Measurements from ENCODE around the gene MEGF9.

GRCh38 chr9:120439921-120440610 is 139.9 kb downstream of the CDK5RAP2 start:
- PRO-cap, 4 experiments = no peak in any of the 4 experiments
- RAMPAGE, long total RNA, 4 experiments = no peak in any of the 4 experiments

DNA sequence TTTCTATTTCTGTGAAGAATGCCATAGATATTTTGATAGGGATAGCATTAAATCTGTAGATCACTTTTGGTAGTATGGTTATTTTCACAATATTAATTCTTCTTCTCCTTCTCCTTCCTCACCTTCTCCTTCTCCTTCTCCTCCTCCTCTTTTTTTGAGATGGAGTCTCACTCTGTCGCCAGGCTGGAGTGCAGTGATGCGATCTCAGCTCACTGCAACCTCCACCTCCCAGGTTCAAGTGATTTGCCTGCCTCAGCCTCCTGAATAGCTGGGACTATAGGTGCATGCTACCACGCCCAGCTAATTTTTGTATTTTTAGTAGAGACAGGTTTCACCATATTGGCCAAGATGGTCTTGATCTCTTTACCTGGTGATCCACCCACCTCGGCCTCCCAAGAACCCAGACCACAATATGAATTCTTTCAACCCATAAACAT is 51.8 kb upstream of the CDK5RAP2 start:
- PRO-cap, 4 experiments = no peak in any of the 4 experiments
- RAMPAGE, long total RNA, 4 experiments = no peak in any of the 4 experiments

- PRO-cap, 4 experiments = peak in 4 of 4 experiments; most common plus-strand start chr9:120714740 (in 2); most common minus-strand start chr9:120714470 (in 4)
- RAMPAGE, long total RNA, 4 experiments = start-site peak on the plus strand in 1 of 4 experiments, at chr9:120714706-120714736 at its widest, 20 reads per replicate
These were observed at the start of gene MEGF9 for GRCh38 chr9:120714141-120715111. TSS of gene MEGF9 (minus strand) at chr9:120714470.

DNA sequence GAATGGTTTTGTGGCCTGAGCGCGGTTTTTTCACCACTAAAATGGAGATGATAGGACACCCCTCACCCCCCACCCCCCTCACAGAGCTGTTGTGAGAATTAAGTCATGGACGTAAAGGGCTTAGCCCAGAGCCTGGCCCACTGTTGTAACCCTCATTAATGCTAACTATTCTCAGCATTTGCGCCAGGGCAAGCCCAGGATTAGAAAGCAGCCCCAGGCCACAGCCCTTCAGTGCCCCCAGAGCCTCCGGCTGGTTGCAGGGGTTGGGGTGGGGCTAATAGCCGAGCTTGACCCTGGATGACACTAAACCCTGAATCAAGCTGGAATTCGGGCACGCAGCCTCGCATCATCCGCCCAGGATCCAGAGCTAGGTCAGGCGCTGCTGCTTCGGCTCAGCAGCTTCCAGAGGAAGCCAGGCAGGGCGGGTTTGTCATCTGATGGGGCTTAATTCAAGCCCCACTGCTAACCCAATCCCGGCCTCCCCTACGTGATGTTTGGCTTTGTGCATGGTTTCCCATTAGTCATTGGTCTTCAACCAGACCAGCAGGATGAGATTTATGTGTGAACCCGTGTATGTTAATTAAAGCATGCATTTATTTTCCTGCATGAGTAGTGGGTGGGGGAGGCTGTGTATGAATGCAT is 1.2 kb upstream of the MEGF9 start:
- PRO-cap, 4 experiments = peak in 1 of 4 experiments; most common minus-strand start position 413 of the sequence (in 1)
- RAMPAGE, long total RNA, 4 experiments = no peak in any of the 4 experiments

GRCh38 chr9:120873280-120874189 is 3.5 kb downstream of the PHF19 start:
- PRO-cap, 4 experiments = no peak in any of the 4 experiments
- RAMPAGE, long total RNA, 4 experiments = no peak in any of the 4 experiments

DNA sequence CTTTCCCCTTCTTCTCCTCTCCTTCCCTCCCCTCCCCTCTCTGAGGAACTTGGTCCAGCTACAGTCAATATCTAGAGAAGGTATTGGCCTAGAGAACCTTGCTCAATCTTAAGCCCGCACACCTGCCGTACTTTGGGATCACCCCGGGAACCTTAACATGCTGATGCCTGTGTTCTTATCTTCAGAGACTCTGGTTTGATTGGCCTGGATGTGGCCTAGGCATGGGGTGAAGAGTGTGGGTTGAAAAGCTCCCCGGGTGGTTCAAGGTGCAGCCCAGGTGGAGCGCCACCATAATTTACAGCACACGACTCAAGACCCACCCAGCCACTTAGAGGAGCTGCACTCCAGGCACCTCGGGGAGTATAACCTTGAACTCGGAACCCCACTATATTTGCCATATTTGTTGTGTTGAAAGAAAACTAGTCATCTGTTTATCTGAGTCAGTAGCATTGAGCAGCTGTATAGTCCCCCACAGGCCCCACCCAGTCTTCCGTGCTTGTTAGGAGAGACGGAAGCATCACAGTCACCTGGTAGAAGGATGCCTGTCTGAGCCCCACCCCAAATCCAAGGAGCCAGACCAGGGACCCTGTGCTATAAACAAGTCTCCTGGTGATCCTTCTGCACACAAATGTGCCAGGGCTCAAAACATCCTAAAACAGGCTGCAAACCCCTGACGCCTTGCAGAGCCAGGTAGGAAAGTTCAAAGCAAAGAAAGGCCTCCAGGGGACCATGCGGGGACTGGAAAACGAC is 14.5 kb upstream of the PHF19 start:
- PRO-cap, 4 experiments = peak in 1 of 4 experiments; most common plus-strand start position 561 of the sequence (in 1); most common minus-strand start position 437 of the sequence (in 1)
- RAMPAGE, long total RNA, 4 experiments = no peak in any of the 4 experiments

DNA sequence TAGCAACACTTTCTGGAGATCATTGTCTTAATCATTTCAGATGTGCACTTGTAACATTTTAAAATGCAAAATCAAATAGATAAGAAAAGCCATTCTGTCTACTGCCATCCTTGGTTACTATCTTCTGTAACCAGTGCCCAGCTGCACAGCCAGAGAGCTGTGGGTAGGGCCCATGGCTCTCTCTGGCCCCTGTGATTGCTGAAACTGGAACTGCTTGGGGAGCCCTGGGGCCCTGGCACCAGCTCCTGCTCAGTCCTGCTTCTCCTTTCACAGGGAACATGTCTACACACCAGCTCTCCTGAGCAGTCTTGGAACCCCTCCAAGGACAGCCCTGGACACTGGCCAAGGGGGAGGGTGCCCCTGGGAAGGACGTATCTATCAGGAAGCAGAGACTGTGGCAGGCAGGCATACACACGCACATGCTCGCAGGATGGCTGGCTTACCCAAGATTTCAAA is 8.7 kb upstream of the TRAF1 start:
- PRO-cap, 4 experiments = peak in 4 of 4 experiments; most common plus-strand start position 388 of the sequence (in 3); most common minus-strand start position 269 of the sequence (in 3)
- RAMPAGE, long total RNA, 4 experiments = no peak in any of the 4 experiments

DNA sequence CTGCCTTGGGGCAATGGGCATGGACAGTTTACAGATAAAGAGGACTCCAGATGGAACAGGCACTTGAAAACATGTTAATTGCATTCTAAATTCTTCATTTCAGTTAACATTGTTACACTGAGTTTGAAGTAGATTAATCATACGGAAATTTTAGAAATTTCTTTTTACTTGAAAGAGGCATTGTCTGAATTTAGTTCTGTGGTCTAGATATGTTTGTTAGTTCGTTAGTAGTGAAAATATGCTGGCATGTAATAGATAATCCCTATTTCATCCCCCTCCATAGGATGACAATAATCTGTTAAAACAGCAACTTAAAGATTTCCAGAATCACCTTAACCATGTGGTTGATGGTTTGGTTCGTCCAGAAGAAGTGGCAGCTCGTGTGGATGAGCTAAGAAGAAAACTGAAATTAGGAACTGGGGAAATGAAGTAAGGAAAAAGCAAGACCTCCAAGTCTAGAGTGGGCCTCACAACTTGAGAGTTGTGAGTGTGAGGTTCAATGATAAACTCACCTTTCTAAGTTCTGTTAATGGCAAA is 61.2 kb downstream of the RAB14 start:
- PRO-cap, 4 experiments = no peak in any of the 4 experiments
- RAMPAGE, long total RNA, 4 experiments = no peak in any of the 4 experiments

- PRO-cap, 4 experiments = no peak in any of the 4 experiments
- RAMPAGE, long total RNA, 4 experiments = no peak in any of the 4 experiments
These were observed 59.7 kb downstream of the RAB14 start for GRCh38 chr9:121141894-121142427.

GRCh38 chr9:121182272-121182873 is 19.3 kb downstream of the RAB14 start:
- PRO-cap, 4 experiments = no peak in any of the 4 experiments
- RAMPAGE, long total RNA, 4 experiments = no peak in any of the 4 experiments

DNA sequence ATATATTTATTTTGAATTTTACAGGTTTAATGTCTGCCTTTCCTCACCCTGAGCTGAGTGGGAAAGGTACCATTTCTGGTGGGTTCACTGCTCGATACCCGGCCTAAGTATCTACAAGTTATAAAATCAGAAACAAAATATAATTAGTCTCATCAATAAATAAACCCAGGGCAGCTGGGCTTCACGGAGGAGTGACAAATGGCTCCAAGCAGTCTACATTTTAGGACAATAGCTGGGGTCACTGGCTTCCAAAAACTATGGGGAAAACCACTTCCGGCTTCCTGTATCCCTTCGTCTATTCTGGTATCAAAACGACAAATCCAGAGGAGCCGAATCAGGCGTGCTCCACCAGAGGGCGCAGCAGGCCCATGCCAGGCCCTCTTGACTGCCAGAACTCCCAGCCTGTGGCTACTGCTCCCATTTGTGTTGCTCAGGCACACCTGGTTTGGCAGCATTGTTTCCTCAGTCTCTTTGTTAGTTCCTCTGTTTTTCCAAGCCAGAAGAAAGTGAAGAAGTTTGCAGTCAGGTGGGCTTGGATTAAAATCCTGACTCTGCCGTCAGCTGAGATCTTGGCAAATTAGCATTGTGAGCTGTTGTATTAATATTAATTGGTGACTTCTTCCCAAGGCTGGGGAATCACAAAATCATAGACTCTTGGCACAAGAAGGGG is 11.5 kb upstream of the RAB14 start:
- PRO-cap, 4 experiments = no peak in any of the 4 experiments
- RAMPAGE, long total RNA, 4 experiments = no peak in any of the 4 experiments

- PRO-cap, 4 experiments = no peak in any of the 4 experiments
- RAMPAGE, long total RNA, 4 experiments = no peak in any of the 4 experiments
These were observed 21.1 kb upstream of the RAB14 start for GRCh38 chr9:121222638-121223241.

DNA sequence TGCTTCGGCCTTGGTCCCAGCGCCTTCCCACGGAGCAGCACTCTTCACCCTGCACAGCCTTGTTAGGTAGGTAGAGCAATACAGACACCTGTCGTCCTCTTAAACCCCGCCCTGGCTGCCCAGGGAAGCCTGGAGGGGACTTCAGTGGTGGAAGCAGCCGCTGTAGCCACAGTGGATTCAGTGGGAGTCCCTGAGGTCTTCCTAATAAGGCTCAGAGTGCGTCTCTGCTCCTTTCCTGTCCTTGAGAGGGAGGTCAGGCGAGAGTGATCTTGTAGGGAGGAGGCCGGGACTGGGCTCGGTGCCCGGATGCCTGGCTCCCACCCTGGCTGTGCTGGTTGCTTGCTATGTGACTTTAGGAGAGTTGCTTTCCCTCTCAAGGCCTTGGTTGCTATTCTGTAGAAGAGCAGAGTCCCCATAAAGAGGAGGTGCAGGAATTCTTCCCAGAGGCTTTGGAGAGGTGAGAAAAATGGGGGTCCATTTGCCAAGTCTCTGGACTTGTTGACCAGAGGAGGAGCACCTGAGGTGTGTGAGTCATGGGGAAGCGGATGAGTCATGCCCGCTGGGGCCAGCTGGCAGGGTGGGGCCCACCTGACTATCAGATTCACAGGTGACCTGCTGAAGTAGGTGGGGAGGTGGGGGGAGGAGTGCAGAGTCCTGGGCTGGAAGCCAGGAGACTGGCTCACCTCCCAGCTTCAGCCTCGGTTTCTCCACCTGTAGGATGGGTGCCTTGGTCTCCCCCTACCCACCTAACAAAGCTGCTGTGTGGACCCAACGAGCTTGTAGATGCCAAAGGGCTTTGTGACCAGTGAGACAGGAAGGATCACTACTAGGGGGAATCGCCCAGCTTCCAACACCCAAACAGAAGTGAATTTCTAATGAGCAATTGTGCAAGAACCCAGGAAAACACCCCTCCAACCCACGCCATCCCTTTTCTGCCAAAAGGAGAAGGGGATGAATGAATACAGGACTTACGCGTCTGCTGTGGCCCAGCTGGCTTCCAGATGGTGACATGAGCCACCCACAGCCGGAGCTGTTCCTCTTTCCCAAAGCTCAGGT is 13.9 kb downstream of the GSN start:
- PRO-cap, 4 experiments = peak in 3 of 4 experiments; most common plus-strand start position 938 of the sequence (in 2); most common minus-strand start position 179 of the sequence (in 2)
- RAMPAGE, long total RNA, 4 experiments = start-site peak on the plus strand in 2 of 4 experiments, centred at positions 378 to 392 of the sequence, 33 to 143 reads per replicate

- PRO-cap, 4 experiments = no peak in any of the 4 experiments
- RAMPAGE, long total RNA, 4 experiments = no peak in any of the 4 experiments
These were observed 22.0 kb downstream of the GSN start for GRCh38 chr9:121289987-121290398.

GRCh38 chr9:121313526-121314094 is 45.6 kb downstream of the GSN start:
- PRO-cap, 4 experiments = no peak in any of the 4 experiments
- RAMPAGE, long total RNA, 4 experiments = start-site peak on the plus strand in 1 of 4 experiments, at chr9:121313948-121314023 at its widest, 55 reads per replicate

GRCh38 chr9:121321035-121321597 is 48.9 kb downstream of the STOM start:
- PRO-cap, 4 experiments = peak in 1 of 4 experiments; most common plus-strand start chr9:121321266 (in 1)
- RAMPAGE, long total RNA, 4 experiments = no peak in any of the 4 experiments

- PRO-cap, 4 experiments = peak in 1 of 4 experiments; most common plus-strand start chr9:121360050 (in 1); most common minus-strand start chr9:121359870 (in 1)
- RAMPAGE, long total RNA, 4 experiments = no peak in any of the 4 experiments
These were observed 10.3 kb downstream of the STOM start for GRCh38 chr9:121359689-121360168.

GRCh38 chr9:121371184-121371450 is 1.1 kb upstream of the STOM start:
- PRO-cap, 4 experiments = no peak in any of the 4 experiments
- RAMPAGE, long total RNA, 4 experiments = no peak in any of the 4 experiments

GRCh38 chr9:121494021-121494775 is 5.4 kb downstream of the GGTA1 start:
- PRO-cap, 4 experiments = peak in 1 of 4 experiments; most common plus-strand start chr9:121494502 (in 1)
- RAMPAGE, long total RNA, 4 experiments = no peak in any of the 4 experiments

DNA sequence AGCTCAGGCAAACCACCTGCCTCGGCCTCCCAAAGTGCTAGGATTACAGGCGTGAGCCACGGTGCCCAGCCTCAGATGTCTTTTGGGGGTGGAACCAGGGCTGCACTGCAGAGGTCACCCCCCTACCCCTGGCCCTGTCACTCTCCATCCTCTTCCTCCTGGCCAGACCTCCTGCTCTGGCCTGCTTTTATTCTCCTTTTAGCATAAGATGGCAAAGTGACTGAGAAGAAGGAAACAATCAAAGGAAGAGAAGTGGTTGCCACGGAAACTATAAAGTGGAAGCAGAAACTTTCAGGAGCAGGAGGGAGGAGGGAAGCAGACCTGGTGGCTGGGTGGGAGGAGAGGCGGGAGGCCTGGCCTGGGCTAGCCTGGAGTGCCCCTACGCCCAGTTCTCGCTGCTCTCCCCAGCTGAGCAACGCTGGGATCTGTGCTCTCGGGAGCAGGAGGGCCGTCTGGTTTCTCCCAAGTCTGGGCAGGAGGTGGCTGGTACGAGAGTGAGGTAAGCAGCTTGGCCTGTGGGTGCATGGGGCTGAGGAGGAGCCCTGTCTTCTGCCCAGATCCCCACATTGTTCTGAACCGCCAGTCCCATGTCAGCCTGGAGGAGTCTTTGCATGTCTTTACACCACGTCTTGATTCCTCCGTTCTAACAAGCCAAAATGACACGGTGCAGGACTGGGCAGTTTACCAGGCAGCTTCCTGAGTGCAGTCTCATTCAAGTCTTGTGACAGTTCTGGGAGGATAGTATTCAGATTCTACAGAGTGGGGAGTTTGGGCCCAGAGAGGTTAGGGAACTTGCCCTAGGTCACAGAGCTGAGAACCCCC is 15.1 kb upstream of the DAB2IP start:
- PRO-cap, 4 experiments = no peak in any of the 4 experiments
- RAMPAGE, long total RNA, 4 experiments = no peak in any of the 4 experiments